Measurements from ENCODE around the genes SENP6 and UBE3D.

DNA sequence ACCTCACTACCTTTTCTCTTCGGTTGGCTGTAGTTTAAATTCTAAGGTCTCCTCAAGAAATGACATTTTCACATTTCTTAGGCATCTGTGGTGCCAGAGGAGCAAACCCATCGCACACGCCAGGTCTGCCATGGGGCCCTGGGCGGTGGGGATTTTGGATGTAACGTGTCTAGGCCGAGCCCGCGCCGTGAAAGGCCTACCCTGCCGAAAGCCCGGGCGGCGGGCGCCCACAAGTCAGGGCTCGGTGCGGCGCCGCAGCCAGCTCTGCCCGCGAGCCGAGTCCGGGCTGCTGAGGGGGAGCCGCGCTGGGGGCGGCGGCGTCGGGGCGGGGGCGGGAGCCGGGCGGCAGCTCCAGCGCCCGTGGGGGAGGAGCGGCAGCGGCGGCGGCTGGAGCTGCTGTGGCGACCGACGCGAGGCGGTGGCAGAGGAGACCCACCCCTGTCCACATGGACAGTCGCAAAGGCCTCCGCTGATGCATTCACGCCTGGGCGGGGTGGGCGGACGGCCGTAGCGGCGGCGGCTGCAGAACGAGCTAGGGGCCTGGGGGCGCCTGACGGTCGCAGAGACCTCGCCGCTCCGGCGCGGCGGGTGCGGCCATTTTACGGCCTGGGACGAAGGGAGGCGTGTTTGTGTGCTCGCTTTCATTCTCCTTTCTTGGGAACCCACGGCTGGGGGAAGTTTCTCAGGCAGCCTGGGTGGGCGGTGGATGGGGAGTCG, at the start of gene SENP6:
SENP6 (plus strand) TSS at position 377 of the 717 bp plus-strand sequence.
- PRO-cap, result no peak

- PRO-cap, result no peak
These were observed 41.2 kb downstream of the SENP6 start for GRCh38 chr6:75642493-75643598.

DNA sequence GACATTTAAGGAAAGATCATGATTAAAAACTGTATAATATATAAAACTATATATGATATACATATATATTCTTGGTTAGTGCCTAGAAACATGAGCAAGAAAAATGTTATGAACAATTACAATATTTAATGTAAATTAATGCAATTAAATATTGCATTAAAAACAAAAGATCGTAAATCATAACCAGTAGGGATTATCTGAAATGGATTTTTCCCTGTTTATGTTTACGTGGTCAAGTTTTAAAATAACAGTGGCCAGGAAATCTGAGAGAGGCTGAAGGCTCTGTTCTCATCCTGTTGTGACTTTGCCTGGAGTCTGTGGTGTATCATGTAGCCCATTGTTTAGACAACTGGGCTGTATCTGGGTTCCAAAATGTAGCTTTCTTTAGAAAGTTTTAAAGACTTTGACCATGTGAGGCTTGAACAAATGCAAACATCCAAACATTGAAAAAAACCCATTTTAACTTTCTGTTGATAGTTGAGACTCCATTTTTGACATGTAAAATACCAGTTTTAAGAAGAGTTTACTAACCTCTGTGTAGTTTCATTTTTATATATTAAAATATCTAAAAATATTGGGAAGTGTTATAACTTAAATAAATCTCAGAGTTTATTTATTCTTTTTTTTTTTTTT, 2.5 kb downstream of the MYO6 start:
- PRO-cap, result no peak

- PRO-cap, result no peak
These were observed 94.5 kb downstream of the HTR1B start for GRCh38 chr6:77368677-77369385.

DNA sequence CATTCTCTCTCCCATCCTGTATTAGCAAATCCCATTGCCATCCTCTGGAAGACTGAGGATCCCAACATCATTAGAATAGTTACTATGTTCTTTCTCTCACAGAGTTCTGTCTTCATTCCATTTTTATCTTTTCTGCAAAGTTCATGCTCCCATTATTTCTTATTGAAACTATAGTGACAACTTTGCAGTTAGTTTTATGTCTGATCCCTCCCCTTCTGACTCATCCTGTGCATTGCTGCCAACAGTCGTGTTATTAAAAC, 261.6 kb upstream of the IRAK1BP1 start:
- PRO-cap, result no peak

DNA sequence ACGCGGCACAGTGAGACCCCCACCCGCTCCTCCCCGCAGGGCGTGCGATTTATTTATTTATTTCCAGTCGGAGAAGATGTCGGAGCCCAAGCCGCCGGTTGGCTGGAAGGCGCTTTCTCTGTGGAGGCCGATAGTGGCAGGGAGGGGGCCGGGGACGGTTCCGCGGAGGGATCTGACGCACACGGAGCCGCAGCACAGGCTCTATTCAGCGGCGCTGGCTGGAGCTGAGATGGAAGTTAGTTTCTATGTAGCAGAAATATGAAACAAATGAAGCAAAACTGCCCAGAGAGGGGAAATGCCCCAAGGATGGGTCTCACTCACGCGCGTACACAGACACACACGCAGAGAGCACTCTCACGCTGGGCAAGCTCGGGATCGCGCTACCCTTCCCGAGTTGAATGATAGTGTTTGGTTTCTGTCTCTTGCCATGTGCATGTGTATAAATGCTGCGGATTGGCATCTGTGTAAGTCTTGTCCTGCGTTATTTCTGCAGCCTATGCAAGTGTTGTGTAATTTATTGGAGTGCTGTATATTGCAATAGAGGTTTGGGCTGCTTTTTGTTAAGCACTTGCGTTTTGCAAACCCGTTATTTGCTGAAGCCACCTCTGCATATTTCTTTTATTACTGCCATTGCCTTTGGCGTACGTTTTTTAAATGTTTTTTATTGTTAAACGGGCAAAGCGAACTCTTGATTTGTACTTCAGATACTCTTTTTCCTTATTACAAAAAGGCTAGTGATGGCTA, 525 bp upstream of the PHIP start:
- PRO-cap, result no peak

GRCh38 chr6:79600830-79601384, 30.2 kb upstream of the SH3BGRL2 start:
- PRO-cap, result no peak

DNA sequence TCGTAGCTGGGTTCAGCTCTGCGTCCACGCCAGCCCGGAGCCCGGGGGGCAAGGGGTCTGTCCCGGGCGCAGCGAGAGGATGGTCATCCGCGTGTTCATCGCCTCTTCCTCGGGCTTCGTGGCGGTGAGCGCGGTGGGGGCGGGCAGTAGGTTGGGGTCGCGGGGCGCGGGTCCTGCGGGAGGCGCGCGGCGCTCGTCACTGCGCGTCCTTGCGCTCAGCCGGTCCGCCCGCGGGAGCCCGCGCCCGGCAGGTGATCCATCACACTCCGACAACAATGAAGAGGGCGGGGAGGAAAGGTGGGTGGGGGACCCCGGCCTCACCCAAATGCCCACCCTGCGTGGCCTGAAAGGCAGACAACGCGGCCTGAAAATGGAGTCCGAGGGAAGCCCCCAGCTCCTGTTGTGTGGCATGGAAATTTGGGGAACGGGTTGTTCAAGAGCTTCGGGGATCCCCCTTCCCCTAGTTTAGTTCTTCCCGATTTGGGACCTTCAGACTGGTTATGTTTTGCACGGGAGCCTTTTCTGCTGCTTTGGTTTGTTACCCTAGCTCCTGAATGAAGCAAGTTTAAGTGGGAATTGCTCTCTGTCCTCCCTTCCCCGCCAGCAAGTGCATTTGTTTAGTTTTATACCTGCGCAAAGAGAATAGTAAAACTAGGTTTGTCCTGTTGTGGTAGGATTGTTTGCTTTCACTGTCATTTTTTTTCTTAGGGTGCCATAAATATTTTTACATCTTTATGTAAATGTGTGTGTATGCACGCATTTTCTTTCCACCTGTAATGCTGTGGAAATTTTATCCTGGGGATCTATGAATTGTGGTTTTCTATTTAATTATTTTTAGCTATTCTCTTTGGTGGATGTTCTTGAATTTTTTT, 490 bp downstream of the SH3BGRL2 start:
- PRO-cap, result no peak

DNA sequence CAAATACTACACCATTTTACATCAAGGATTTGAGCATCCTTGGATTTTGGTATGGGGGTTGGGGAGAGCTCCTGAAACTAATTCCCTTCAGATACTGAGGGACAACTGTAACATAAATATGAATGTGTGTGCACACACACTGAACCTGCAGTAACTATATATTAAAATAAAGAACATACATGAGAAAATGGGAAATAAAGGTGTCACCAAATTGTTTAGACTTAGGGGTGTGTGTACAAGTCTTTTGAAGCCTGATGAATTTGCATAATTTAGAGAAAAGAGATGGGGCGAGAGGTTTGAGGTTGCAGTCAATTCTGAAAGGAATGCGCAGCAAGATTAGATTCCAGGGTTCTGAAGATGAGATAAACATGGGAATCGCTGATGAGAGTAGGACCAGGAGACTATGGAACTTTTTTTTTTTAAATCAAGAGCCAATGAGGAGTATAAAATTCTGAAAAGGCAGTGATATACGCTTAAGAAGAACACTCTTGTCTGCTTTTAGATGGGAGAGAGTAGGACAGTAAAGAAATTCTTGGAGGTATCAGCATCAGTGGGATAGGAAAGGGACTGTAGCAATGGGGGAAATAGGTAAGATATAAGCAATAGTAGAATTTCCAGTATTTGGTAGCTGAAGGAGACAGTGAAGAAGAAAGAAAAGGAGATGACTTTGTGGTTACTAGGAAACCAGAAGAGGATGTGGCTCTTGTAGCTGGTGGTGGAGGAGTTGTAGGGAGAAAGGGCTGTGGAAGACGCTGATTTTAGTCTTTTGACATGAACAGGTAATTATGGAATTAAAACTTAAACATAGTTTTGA, 25.8 kb downstream of the SH3BGRL2 start:
- PRO-cap, result no peak

- PRO-cap, result no peak
These were observed 284.2 kb downstream of the BCKDHB start for GRCh38 chr6:80390630-80391200.

DNA sequence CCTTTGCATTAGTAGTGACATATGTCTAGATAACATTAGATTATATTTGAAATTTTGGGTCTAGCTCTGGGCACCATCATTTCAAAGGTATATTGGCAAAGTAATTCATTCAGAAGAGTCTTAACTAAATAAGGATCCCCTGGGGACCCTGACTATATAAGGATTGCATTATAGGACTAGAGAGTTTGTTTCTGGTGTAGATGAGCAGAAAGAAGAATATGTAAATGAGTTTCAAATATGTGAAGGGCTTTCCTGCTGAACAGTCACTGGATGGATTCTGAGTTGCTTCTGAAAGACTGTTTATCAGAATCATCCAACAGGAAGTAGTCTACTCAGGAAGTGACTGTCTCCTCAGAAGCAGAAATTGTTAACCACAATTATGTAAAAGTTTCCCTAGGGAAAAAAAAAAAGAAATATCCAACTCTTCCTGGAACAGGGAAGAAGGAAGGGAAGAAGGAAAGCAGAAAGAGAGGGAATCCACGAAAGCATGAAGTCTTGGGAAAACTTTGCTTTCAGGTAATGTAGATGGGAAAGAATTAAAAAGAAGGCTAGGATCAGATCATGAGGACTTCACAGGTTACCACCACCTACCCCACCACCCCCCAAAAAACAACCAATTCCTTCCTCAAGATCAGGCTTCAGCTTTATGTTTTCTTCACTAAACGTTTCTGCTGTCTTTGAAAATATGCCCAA, 138.9 kb downstream of the TENT5A start:
- PRO-cap, result no peak

GRCh38 chr6:81745692-81746325, 6.7 kb downstream of the TENT5A start:
- PRO-cap, result no peak

DNA sequence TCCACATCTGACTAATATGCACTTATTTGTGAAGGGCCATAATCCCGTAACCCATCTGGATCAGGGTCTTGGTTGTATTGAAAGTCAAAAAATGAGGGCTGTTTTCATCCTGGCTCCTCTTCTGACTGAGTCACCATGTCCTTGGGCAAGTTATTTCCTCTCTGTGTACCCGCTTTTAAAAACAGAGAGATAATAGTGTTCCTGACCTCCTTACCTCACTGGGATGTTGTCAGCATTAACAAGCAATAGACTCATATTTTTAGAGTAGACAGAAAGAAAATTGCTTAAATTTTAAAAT, 233.6 kb downstream of the IBTK start:
- PRO-cap, result no peak

DNA sequence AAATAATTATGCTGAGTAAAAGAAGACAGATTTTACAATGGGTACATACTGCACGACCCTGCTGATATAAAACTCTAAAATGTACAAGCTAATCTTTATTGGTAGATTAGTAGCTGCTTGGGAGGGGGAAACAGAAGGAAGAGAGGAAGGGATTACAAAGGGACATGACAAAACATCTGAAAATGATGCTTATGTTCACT, 66.2 kb downstream of the IBTK start:
- PRO-cap, result no peak

DNA sequence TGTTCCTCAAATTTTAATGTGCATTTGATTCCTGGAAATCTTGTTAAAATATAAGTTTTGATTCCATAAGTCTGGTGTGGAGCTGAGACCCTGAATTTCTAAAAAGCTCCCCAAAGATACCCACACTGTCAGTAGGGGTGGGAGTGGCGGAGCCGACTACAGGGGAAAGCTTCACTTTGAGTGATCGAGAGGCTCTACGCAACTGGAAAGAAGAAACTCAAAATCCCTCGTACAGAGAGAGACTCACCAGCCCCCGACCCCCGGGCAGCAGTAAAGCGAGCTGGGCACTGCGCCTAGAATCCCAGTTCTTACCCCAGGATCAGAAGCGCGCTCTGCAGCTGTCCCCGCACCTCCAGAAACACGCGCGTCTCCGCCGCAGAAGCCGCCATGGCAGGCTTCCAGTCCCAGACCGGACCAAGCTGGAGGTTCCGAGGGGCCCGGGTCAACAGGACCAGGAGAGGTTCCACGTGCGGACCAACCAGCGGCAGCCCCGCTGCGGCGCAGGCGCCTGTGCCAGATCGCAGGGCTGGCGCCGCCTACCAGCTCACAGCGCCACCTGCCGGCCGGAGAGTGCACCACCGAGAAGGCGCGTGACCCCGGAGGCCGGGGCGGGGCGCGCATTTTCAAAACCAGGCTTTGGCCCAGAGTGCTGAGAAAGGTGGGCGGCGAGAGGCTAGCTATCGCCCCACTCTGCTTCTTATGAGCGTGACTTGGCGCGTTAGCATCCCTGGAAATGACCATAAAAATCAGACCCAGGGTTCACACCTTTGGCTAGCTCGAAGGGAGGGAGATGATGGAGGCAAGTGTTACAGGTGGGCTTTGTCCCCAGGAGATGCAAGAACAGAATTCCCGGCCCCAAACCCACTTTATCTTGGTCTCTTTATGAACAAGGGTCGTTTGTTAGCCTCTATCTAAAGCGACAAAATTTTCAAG, at the start of gene UBE3D:
UBE3D (minus strand) TSS at position 512 of the 933 bp plus-strand sequence.
- PRO-cap, result no peak

- PRO-cap, result no peak
These were observed 19.3 kb downstream of the DOP1A start for GRCh38 chr6:83086653-83087269.

DNA sequence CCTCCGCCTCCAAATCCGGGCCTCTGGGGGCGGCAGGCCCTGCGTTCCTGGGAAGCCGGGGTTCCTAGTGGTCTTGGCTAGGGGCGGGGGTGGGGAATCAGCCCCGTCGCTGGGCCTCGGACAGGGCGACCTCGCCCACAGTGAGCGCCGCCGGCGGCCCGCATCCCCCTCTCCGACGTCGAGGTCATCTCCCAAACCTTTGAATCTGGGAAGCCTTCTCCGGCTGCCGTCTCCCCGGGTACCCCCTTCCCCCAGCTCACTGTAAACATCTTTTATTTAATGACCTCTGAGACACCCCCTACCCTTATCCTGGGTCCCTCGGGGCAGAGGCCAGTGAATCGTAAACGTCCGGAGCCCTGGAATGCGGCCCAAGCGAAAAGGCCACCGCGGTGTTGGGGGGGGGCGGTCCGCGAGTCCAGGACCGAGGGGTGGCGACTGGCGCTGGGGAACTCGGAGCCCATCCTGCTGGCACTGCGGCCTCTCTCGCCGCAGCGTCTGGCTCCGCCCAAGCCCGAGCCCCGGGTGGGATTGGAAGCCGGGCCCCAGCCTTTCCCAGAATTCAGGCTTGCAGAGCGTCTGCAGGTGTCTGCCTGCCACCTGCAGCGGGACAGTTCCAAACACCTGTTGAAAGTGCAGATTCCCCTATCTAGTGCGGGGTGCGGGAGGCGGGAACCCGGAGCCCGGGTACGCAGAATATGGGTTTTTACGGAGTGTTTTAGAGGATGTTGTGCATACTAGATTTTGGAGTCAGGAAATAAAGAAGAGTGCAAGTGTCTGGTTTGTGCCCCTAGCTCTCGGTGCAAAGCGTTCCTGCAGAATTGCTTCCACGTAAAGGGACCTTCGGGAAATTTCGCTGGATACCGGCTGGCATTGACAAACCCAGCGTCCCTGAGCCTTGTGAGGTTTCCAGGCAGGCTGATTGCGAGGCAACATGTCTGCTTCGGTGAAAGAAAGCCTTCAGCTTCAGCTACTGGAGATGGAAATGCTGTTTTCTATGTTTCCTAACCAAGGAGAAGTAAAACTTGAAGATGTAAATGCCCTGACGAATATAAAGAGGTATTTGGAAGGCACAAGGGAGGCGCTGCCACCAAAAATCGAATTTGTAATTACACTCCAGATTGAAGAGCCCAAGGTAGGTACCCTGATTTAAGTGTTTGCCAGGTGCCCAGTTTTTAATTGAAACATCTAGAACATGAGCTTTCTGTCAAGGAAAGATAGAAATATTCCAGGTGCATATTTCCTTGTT, 787 bp downstream of the RWDD2A start:
- PRO-cap, result no peak

DNA sequence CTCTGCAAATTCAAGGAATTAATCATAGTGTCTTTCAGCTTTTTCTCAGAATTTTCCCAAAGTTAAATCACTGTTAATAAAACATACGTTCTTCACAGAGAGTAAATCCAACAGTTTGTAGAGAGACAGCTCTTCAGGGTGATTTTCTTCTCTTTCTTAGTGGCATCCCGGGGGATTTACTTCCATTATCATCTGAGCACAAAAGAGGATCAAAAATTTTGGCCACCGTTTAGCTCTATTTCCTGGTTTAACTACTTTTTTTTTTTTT, 28.2 kb upstream of the ME1 start:
- PRO-cap, result no peak

GRCh38 chr6:83860066-83860573, 631 bp downstream of the CYB5R4 start:
- PRO-cap, result no peak

DNA sequence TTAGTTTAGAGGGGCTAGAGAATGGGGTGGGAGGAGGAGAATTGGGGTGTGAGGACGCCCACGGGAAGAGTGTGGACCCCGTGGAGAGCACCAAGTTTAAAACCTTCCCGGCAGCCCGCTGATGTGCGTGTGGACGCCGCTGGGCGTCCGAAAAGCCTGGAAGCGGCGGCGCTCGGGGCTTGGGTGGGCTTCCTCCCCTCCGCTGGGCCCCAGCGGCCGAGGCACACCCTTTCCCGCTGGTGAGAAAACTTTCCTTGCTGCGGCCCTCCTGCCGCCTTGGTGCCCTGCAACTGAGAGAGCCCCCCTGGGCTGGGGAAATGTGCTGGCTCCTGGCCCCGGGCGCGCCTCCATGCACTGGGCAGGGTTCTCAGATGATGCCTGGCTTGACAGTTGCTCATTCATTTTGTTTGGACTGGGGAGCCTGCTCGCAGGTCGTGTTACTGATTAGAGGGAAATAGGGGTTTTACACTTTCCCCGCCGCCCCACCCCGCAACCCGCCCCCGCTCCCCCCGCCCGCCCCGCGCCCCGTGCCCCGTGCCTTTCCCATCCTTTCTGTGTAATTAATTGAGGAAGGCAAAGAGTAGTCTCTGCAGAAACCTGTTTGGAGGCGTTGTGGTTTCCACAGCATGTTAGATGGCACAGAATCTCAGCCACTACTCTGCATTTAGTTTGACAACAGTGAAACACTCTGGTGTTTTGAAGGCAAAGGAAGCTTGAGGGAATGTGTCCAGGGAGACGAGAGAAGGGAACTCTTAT, 600 bp downstream of the MRAP2 start:
- PRO-cap, result no peak

All from neutrophil (primary cell).